Glomerular endothelial cell (primary cell): Measurements from ENCODE around the genes UVSSA, LETM1 and NAT8L.

GRCh38 chr4:1160194-1160725, 12.1 kb downstream of the SPON2 start:
- RAMPAGE, long total RNA = no peak

DNA sequence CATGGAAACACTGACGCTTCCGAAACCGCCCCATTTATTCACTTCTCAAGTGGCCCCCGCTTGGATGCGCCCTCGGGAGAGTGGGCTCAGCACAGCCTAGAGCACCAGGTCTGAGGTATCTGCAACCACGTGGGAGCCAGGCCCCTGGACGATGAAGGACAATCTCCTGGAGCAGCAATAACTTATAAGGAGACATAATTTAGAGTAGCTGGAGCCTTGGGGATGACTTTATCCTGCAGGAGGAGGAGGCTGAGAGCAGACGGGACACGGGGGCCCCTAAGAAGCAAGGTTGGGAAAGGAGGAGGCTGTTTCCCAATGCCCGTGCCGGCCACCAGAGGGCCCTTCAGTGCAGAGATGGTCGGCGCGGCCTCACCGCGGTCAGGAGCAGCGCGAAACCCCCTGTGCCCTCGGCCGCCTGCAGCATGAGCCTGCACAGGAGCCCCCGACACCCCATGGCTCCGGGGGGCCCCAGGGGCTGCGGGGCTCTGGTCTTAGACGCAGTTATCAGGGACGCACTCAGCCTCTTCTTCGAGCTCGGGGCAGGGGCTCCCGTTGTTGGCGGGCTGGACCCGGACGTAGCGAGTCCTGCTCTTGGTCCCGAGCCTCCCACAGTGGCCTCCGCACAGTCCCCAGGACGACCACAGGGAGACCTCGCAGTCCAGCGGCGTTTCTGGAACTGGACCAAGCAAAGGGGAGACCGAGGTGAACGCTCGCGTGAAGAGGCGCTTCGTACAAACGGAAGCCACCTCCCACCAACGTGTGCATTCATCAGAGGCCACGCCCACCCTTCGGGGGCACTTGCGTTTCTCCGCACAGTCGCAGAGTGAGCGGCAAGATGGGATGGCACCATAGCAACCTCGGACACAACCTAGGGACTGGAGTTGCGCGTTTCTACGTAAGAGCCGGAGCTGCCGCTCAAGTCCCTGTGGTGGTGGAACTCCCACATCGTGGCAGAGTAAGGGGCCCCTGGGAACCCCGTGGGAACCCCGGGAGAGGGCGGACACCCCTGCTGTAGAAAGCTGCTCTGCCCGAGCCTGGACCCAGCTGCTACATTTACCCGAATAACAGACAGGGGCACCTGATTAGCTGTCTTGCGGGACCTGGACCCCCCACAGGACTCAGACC, 5.0 kb downstream of the SPON2 start:
- RAMPAGE, long total RNA = no peak

DNA sequence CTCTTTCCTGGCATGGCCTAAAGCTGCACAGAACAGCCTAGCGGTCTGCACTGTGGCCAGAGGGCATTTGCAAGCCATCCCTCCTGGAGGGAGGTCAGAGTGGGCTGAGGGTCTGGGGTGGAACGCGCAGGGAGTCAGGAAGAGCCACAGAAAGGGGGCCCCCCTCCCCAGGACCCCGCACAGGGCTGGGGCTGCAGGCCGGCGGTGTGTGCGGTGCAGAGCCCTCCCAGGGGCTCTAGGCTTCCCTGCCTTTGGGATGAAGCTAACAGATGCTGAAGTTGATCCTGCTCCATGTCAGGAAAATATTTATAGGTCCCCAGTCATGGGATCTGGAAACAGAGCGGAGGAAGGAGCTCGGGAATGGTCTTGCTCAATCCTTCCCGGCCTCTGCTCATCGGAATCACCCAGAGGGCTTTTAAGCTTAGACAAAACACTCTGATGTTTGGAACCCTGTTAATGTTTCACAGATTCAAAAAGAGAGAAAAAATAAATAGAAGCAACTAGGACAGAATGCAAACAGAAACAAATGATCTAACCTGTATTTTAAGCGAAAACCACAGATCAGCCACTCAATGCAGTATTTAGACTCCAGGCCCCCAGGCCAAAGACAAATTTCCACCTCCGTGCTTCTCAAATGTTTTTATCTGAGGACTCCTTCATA, 987 bp upstream of the SPON2 start:
- RAMPAGE, long total RNA = no peak

DNA sequence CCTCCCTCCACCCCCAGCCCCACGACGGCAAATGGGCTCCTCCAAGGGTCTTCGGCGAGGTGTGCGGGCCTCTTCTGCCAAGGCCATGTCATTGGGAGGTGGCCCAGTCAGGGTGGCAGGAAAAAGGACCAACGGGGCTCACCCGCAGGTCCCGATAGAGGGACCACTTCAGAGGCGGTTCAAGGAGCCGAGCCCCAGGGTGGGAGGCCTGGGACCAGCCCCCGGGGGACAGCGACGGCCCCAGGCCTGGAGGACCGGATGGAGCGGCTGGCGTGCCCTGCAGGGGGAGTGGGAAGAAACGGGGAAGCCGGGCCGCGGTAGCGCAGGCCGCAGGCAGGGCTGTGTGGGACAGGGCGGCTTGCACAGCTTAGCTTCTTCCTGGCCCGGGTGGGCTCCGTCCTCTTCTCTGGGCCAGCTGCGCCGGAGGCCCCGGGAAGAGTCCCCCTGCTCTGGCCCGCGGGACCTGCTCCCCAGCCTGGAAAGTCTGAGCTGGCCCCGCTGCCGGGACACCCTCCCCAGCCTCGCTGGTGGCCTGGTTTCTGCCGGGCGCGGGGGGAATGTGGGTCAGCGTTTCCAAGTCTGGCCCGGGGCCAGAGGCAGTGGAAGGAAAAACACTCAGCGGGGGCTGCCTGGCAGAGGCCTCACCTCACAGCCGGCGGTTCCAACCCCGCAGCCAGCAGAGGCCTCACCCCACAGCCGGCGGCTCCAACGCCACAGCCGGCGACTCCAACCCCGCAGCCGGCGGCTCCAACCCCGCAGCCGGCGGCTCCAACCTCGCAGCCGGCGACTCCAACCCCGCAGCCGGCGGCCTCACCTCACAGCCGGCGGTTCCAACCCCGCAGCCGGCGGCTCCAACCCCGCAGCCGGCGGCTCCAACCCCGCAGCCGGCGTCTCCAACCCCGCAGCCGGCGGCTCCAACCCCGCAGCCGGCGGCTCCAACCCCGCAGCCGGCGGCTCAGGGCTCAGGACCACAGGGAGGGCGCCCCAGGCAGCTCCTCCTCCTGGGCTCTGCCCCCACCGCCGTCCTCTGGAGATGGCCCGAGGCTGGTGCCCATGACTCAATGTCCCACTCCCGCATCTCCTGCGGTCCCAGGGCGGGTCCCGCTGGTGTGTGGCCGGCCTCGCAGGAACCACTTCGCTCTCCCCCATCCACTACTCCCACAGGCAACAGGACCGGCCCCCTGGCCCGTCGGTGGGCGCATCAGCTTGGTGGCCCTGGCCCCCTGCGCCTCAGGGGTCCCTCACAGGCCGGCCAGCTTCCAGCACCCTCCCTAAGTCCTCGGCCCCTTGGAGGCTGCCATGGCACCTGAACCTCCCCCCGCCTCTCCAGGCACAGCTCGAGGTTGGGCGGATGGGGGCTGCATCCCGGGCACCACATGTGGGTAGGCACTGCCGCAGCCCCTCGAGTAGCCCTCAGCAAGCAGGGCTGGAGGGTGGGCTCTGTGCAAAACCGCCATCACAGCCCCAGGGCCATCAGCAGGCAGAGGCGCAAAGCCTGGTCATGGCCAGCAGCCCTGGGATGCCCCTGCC, 22.4 kb upstream of the SPON2 start:
- RAMPAGE, long total RNA = no peak

- RAMPAGE, long total RNA = no peak
Measured at GRCh38 chr4:1219154-1219640, 29.7 kb downstream of the CTBP1 start.

DNA sequence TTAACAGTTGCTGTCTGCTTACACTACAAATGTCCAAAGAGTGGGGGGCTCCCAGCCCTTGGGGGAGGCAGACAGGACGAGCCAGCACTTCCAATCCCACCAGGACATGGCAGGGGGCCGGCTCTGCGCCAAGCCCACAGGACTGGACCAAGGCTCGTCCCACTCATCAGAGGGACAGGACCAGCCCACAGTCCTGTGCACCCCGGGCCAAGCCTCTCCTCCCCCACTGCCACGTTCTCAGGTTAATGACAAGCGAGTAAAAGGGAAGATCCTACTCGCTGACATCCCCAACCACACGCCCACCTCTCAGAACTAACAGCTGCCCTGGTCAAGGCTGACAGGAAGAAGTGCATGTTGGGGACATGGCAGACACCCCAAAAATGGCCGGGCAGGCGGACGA, 2.1 kb downstream of the CTBP1 start:
- RAMPAGE, long total RNA = no peak

- RAMPAGE, long total RNA = start-site peak on the plus strand at chr4:1347024-1347210, 31 and 40 reads in 2 replicates
Measured at GRCh38 chr4:1346835-1348004, at the start of gene UVSSA. UVSSA (plus strand) TSS chr4:1347208.

DNA sequence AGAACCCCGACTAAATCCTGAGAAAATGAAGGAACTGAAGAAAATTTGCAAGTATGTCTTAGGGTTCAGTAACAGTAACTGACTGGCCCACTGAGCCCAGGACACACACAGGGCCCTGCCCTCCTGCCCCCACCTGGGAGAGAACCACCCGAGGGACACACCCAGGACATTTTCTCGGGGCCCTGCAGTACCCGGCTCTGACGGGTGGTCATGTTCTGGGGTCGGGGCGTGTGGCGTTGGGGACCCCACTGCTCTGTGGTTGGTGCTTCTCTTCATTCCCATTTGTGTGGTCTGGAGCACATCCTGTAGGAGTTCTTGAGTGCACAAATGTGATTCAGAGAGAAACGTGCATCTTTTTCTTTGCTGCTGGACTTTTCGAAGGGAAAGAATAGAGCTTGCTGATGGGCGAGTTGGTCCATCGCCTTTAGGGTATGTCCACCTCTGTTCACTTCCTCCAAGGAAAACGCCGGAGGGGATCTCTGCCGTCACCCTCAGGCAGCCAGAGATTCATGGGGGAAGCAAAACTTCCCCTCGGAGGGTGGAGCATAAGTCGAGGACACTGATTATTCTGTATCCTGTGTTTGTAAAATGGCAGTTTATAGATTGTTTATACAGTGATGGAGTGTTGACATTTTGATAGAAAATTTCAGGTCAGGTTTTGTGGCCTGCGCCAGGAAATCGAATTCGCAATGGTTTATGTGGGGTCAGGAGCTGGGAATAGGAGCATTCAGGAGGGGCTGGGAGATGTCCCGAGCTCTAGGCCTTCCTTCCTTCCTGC, 1.3 kb downstream of the UVSSA start:
- RAMPAGE, long total RNA = no peak

GRCh38 chr4:1521142-1521552, 114.9 kb upstream of the NKX1-1 start:
- RAMPAGE, long total RNA = no peak

DNA sequence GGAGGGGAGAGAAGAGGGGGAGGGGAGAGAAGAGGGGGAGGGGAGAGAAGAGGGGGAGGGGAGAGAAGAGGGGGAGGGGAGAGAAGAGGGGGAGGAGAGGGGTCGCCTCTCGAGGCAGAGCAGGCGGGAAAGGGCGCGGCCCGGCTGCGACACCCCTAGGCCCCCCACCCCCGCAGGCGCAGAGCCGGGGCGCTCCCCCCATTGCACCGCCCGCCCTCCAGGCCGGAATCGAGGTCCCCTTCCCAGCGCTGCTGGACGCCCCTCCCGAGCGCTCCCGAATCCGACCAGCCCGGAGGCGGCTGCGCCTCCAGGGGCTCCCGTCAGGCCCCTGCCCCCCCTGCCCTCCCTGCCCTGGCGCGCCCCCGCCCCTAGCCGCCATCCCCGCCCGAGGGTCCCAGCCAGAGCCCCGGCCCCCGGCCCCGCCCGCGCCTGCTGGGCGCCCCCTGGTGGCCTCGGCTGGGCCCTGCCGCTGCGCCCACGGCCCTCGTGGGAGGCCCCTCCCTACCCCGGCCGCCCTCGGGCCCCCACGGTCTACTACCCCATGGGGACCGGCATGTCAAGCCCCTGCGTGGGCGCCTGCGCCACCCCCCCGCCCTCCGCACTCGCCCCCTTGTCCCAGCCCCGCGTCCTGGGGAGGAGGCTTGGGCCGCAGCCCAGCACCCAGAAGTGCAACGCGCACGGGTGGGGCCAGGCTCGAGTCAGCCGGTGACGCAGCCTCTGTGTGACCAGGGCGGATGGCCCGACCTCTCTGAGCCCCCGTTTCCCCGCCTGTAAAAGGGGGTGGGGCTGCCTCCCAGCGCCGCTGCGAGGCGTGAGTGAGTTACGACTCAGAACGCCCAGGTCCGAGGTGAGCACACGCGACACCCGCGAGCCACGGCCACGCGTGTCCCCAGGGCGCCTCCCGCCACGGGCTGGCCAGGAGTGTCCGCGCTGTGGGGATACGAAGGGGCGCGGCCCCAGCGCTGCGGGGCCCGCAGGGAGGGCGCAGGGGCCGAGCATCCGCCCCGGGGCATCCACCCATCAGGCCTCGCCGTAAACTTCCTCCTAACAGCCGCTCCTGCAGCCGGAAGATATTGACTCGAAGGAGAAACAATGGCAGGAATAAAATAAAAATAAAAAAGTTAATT, 104.9 kb downstream of the FAM53A start:
- RAMPAGE, long total RNA = no peak

DNA sequence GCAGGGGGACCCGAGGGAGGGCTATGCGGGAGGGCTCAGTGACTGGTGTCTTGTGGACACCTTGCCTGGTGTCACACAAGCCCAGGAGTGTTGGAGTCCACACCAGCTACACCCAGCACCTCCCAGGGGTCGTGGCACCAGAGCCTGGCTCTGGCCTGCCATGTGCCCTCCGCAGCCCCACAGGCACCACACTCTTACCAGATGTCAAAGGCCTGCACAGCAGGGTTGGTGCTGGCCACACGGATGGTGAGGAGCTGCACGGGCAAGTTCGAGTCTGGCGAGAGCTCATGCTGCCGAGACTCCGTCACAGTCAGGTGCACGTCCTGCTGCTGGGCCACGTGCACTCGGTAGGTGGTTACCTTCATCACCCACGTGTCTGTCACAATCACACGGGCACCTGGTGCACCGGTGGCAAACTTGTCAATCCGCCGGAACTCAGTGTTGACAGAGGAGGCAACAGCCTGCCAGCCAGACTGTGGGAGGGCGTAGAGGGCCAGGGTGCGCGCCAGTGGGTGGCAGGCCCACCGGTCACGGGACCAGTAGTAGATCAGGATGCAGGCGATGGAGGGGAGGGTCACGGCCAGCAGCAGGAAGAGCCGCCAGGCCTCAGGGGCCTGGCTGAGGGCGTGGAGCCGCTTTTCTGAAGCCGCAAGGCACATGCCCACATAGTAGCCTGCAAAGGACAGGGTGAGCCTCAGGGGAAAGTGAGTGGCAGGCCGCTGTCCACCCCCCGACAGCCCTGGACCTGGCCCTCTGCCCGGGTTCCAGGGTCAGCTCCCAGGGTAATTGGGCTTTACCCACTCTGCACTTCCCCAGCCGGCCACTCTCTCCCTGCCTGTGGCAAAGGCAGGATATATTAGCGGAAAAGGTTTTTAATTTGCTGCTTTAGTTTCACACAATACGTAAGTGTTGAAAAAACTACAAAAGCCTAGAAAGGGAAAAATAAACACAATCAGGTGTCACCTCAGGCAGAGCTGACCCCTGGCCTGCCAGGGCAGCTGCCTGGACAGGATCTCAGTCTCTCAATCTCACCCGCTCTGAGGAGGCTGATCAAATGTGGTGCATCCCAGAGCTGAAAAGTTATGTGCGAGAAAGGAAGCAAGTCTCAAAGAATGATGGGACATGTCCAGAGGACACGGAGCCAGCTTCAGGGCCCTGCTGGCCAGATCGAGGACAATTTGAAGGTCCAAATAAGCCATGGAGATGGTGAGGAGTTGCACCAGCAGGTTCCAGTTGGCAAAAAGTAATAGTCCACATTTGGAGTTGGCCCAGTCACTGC, 2.7 kb downstream of the TMEM129 start:
- RAMPAGE, long total RNA = no peak

GRCh38 chr4:1855154-1855841, 658 bp downstream of the LETM1 start:
- RAMPAGE, long total RNA = no peak

- RAMPAGE, long total RNA = no peak
Measured at GRCh38 chr4:1855842-1856624, at the start of gene LETM1. LETM1 (minus strand) TSS chr4:1856156.

GRCh38 chr4:1859117-1859697, 3.3 kb upstream of the LETM1 start:
- RAMPAGE, long total RNA = no peak

GRCh38 chr4:1959432-1959740, 49.4 kb downstream of the NELFA start:
- RAMPAGE, long total RNA = no peak

- RAMPAGE, long total RNA = no peak
Measured at GRCh38 chr4:1983154-1983789, 25.5 kb downstream of the NELFA start.

- RAMPAGE, long total RNA = no peak
Measured at GRCh38 chr4:1985503-1986709, 22.9 kb downstream of the NELFA start.

GRCh38 chr4:2058271-2059390, at the start of gene NAT8L:
NAT8L (plus strand) TSS chr4:2059327.
- RAMPAGE, long total RNA = no peak

- RAMPAGE, long total RNA = no peak
Measured at GRCh38 chr4:2201143-2201515, 40.8 kb downstream of the HAUS3 start.

GRCh38 chr4:2261655-2261898, 332 bp downstream of the MXD4 start:
- RAMPAGE, long total RNA = no peak